Mammary epithelial cell (primary cell): ENCODE data around the genes C18orf32, MRO, ME2 and ELAC1.

GRCh38 chr18:49486905-49487993, at the start of gene C18orf32:
TSS of gene C18orf32 (minus strand) at chr18:49487234.
- CAGE, long polyA plus RNA: no peak
- RRBS: 1% methylated on average over 38 of the region's 78 CpGs

DNA sequence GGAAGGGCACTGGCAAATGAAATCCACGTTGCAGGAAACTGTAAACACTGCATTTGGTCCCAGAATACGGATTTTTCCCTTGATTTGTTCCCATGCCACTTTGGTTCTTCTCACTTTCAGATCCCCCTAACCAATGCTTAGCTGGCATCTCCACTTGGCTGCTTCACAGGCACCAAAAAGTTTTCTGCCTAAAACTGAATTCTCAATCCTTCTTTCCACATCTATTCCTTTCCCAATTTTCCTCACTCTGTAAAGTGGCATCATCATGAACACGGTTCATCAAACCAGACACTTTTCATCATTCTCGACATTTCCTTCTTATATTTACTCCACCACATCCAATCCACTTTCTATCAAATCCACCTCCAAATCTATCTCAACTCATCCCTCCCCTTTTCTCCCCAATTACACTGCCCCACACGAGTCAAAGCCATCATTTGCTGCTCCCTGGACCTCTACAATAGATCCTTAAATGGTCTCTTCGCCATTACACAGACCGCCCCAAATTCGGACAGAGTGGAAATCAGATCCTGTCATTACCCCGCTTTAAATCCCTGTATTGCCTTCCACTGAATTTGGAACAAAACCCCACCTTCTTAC, 1.1 kb downstream of the ACAA2 start:
- CAGE, long polyA plus RNA: no peak
- RRBS: no CpG with 5 or more reads among the region's 9 CpGs

DNA sequence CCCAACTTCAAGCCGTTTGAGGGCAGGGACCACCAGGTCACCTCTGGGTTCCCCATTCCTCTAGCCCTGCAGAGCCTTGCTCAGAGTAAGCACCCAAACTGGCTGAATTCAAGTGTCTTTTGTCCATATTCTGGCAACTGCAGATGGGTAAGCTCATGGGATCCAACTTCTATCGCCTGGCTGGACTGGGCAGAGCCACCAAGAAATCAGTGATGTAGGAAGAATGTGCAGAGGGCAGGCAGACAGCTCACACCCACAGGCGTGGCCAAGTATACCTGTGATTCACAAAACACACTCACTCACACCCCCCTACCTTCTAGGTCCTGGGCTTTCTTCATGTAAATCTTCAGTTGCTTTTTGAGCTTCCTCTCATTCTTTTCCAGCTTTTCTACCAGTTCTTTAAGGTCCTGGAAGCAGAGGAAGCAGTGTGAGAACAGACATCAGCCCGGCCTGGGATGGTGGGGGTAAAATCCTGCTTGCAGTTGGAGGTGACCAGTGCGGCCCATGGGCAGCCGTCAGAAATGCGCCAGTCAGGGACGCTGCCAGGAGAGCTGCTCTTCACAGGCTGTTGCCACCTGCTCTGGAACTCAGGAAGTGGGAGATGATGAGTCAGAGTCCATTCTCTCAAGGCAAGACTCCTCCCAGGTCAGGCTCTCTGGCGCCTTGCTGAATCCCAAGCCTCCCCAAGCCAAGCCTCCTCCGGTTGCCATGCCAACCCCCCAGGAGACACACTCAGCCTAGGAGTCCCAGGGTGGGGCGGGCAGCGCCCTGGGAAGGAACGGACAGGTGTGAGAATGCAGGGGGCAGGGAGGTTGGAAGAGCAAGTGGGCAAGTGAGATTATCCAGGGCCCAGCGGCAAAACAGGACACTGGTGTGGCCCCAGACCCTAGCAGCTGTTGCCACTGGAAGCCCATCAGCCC, 36.2 kb upstream of the ACAA2 start:
- CAGE, long polyA plus RNA: no peak
- RRBS: no CpG with 5 or more reads among the region's 14 CpGs

- CAGE, long polyA plus RNA: no peak
- RRBS: no CpG with 5 or more reads among the region's 16 CpGs
Measured at GRCh38 chr18:49944730-49945683, 131.7 kb upstream of the ACAA2 start.

DNA sequence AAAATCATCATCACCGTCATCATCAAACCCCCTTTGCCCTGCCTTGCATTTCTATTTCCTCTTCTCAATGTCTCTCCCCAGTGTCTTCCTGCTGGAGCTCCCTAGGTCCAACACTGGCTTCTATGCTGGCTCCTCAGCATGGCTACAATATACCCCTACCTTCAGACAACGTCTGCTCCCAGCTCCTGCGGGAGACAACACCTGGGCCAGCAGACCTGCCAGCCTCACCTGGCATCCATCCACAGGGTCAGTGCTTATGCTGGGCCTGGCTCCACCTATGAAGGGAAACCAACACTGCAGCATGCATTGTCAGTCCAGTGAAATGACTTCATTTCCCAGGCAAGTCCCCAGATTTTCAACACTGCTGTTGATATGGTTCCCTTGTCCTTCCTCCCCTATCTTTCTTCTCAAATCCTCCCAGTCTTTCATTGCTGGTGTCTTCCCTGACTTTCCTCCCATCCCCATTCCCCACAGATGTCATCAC, 98.2 kb downstream of the MYO5B start:
- CAGE, long polyA plus RNA: no peak
- RRBS: no CpG with 5 or more reads among the region's 3 CpGs

GRCh38 chr18:50128434-50129400, 66.2 kb downstream of the MYO5B start:
- CAGE, long polyA plus RNA: no peak
- RRBS: no CpG with 5 or more reads among the region's 16 CpGs

DNA sequence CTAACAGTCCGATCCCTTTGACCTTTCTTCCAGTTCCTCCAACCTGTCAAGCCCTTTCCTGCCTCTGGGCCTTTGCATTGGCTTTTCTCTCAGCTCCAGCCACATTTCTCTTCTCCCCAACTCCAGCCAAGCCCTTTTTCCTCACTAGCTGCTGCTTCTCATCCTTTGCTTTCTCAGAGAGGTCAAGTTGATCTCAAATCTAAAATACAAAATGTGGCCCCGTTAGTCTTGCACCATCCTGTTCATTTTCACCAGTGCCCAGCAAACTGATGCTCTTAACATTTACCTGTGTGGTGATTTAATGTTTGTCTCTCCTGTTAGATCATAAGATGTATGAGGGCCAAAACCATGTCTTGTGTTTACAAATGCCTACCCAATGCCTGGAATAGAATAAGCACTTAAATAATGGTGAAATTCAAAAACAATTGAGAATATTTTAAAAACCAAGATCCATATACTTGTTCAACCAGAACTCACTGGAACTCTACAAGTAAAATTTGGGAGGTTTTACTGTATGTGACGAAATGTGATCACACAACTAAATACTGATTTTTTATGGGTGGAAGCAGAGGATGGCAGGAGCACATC, 37.4 kb downstream of the MYO5B start:
- CAGE, long polyA plus RNA: no peak
- RRBS: no CpG with 5 or more reads among the region's 3 CpGs

DNA sequence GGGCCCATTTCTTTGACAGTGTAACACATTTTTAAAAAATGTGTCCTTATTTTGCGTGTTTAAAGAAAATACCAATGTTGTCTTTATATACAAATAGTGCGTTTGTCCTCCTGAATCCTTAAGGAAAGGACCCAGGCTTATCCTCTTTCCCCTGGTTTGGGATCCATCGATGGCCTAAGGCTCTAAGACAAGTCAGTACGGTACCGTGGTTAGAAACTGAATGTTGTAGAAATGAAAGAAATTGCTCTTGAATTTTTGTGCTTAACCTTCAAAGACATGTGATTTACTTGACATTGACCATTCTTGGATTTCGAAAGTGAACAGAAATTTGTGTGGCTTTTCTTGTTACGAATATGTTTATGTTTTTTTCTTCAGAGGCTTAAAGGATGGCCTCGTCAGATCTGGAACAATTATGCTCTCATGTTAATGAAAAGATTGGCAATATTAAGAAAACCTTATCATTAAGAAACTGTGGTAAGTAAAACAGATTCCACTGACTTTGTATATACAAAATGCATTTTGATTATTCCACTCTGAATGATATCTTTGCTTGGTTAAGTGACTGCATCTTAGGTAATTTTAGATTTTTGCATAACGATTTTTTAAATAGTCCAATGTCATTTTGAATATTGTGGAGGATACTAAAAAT, 723 bp downstream of the SKA1 start:
- CAGE, long polyA plus RNA: no peak
- RRBS: no CpG with 5 or more reads among the region's 9 CpGs

GRCh38 chr18:50560362-50561598, 893 bp downstream of the MAPK4 start:
- CAGE, long polyA plus RNA: no peak
- RRBS: 1% methylated on average over 11 of the region's 78 CpGs

DNA sequence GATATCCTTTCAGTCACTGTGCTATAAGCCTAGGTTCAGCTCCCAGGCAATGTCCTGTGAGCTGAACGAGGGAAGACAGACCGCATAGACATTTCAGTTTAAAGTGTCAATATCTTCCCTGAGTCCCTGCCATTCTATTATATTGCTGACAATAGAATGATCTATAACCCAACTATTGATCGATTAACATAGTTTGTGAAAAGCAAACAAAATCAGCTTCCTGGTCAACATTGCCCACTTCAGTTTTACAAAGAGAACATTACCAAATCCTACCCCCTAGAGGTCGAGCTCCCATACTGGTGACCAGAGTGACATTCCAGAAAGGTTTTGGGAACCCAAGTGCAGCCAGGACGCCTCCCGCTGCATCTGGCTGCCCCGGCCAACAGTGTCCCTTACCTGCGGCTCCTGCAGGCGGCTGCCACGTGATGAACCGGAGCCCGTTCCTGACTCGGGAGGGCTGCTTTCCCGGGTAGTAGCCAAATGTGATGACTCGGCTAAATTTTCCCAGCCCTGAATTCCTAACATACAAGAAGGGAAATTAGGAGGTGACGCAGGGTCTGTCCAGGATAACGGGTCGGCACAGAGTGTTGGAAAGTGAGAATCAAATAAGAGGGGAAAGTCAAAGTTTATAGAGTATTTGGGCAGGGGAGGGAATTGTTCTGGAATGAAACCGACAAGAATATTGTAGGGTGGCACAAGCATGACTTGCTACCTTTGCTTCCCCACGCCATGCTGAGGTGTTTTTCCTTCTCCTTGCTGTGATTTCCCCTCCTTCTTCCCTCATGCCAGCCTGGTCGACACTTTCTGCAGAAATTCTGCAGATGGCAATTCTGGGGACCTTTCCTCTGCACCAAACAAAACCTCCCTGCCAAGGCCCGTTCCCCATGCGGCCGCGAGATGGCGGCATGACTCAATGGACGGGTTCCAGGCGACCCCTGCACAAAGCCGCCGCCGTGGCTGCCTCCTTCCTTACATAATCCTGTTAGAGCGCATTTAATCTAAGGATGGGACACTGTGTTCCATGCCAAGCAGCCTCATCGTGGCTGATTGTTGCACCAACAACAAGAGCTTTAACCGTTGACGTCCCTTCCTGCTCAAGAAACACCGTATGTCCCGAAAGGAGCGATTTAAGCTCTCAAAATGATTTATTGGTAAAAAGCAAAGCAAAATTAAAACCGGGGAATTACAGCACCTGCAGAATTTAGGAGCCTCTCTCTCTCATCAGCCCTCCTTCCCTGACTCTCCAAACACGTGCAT, at the start of gene MRO:
Gene MRO (minus strand): TSS at position 832 of the 1,257 bp plus-strand sequence.
- CAGE, long polyA plus RNA: no peak
- RRBS: 2% methylated on average over 8 of the region's 40 CpGs

- CAGE, long polyA plus RNA: no peak
- RRBS: no CpG with 5 or more reads among the region's 3 CpGs
Measured at GRCh38 chr18:50841840-50842226, 22.0 kb upstream of the MRO start.

DNA sequence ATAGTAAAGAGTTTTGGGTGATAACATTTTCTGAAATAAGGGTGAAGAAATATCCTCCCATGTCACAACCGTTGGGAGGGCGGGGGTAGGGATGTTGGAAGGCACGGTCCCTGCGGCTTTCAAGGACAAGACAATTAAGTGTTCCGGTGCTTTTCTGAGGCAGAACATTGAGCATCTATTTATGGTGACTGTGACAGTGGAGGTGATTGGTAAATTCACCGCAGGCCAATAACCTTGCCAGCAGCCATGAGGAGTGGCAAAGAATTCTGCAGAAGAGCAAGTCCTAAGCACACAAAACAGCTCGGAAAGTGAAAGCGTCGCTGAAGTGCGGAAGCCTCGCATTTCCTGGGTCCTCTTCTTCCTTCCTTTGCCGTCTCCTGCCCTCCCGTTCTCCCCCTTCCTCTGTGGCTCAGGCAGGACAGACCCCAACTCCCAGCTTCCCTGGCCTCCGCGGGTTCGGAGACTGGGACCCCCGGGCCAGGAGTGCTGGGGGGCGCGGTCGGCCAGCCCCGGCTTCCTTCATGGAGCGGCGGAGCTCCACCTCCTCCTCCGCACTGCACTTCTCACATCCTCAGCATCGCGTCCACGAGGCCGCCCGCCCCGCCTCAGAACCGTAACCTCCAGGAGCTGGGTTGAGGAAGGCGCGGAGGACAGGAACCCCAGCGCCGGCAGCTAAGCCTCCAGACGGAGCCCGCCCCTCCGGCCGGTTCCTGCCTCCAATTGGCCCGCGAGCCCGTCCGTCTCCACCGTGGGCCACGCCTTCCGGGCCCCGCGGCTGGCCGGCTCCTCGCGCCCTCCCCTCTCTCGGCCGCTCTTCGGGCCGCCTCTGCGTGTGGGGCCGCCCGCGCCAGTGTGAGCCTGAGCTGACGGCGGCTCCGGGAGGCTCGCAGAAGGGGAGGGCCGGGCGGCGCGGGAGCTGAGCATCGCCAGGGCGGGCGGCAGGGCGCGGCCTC, at the start of gene ME2:
Gene ME2 (plus strand): TSS at position 802 of the 953 bp plus-strand sequence.
- CAGE, long polyA plus RNA: no peak
- RRBS: 2% methylated on average over 27 of the region's 72 CpGs

DNA sequence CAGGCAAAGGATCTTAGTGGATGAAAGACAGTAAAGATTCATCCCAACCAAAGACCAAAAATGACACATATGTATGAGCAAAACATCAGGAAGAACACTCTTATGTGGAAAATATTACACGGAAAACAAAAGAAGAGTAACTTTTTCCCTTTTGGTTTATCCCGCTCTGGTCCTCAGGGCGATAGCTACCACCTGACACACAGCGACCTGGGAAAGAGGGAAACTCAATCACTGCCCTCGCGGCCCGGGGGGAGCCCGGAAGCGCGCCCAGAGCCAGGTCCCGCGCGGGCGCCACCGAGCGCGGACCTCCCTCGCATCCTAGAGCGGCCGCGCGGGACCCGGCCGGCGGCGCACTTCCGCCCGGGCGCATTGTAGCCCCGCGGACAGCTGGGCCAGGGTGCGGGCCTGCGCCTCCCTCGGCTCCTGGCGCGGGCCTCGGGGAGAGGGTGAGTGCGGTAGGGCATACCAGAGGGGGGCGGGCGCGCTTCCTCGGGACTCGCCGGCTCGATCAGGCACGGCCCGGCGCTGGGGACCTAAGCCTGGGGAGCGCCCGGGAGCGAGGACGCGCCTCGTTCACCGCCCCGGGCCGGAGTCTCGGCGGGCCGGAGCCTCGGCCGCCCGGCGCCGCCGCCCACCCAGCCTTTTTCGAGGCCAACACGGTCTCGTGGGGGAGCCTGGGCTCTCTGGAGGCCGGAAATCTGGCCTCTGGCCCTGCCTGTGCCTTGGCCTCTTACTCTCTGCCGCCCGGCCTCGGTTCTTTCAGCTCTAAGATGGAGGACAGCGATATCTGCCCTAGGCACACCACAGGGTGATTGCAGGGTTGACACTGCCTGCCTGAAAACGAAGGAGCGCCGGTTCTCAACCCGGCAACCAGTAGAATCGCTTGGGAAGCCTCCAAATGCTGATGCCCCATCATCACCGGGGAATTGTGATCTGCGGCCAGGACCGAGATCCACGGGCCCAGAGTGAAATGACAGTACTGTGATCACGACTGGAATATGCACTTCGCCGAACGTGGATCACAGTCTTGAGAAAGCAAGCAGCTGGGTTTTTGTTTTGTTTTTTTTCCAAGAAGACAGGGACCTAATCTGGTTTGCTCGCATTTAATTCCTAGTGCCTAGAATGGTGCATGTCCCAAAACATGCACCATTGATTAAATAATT, at the start of gene ELAC1:
Gene ELAC1 (plus strand): TSS at position 372 of the 1,163 bp plus-strand sequence.
- CAGE, long polyA plus RNA: no peak
- RRBS: under 1% methylated on average over 24 of the region's 88 CpGs

DNA sequence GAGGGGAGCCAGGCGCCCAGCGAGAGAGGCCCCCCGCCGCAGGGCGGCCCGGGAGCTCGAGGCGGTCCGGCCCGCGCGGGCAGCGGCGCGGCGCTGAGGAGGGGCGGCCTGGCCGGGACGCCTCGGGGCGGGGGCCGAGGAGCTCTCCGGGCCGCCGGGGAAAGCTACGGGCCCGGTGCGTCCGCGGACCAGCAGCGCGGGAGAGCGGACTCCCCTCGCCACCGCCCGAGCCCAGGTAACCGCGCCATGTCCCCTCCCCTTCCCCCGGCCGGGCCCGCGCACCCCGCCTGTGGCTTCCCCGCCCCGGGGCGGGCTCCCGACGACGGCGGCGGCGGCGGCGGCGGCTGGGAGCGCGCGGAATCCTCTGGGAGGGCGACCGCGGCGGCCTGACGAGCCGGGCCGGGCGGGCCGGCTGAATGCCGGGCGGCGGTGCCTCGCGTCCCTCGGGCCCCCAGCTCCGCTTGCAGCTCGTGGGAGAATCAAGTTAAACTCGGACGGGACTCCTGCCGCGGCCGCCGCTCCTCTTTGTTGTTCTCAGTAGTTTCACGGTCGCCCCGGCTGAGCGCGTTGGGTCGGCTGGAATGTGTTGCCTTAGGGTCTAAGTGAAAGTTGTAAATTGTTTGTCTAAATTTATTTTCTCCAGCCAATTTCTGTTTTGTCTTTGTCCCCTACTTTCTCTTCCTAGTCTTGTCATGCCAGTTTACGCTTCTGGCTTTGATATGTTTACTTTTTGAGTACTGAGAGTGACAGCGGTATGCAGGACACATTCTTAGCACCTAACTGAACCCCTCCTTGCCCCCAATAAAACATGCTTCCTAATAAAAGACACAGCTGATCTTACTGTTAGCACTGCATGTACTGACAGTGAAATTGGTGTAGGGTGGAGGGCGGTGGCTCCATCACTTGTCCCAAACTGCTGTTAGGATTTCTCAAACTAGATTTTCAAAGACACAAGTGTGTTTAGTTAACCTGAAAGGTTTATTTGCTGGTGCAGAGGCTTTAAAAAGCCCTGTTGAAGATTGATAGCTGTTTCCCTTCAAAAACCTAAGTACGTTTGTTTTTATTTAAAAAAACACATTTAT, 717 bp downstream of the SMAD4 start:
- CAGE, long polyA plus RNA: no peak
- RRBS: under 1% methylated on average over 41 of the region's 91 CpGs

DNA sequence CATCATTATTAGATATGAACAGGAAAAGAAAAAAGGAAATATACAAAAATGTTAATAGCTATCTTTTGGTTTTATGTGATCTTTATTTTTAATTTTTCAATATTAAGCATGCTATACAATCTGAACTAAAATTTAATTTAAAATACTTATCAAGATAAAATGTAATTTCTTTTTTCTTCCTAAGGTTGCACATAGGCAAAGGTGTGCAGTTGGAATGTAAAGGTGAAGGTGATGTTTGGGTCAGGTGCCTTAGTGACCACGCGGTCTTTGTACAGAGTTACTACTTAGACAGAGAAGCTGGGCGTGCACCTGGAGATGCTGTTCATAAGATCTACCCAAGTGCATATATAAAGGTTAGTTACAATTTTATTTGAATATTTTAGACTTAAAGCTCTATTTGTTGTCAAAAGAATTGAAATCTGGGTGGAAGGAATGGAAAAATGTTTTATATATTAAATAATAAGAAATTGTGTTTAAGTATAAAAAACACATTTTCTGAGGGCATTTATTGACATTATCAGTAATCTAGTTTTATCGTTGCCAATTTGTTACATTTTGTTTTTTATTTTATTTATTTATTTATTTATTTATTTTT, 36.9 kb downstream of the SMAD4 start:
- CAGE, long polyA plus RNA: no peak
- RRBS: no CpG with 5 or more reads among the region's 4 CpGs

- CAGE, long polyA plus RNA: no peak
- RRBS: no CpG with 5 or more reads among the region's 11 CpGs
Measured at GRCh38 chr18:51187262-51187797, 10.2 kb downstream of the MEX3C start.

- CAGE, long polyA plus RNA: no peak
- RRBS: no CpG with 5 or more reads among the region's 1 CpG
Measured at GRCh38 chr18:51211738-51212204, 14.3 kb upstream of the MEX3C start.

GRCh38 chr18:51576953-51577293, 379.4 kb upstream of the MEX3C start:
- CAGE, long polyA plus RNA: no peak

GRCh38 chr18:51907815-51908404, 432.1 kb upstream of the DCC start:
- CAGE, long polyA plus RNA: no peak
- RRBS: no CpG with 5 or more reads among the region's 6 CpGs

DNA sequence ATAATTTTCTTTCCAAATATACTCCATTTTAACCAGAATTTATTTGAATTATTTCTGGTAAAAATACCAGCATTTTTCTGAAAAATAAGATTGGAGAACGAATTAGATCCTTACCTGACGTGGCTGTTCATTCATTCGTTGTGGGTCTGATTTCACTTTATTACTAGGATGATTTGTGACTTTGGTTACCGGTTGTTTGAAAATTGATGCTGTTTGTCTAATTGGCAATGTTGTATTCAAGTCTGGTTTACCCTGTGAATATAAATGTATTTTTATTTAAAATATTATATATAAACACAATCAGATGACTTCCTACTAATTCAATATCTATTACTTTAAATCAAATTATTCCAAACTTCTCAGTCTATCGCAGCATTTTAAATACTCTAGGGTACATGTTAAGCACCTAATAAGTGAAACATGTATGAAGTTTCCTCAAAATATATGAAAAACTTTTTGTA, 35.7 kb downstream of the MBD2 start:
- CAGE, long polyA plus RNA: no peak
- RRBS: no CpG with 5 or more reads among the region's 5 CpGs